HEK293 (cell line): ENCODE results near the gene COA8.

- PRO-cap = no peak
- RRBS, 2 experiments = no CpG with 5 or more reads among the region's 26 CpGs
Observed at GRCh38 chr14:102973625-102974293, 51.3 kb downstream of the AMN start.

GRCh38 chr14:103067430-103068136, 10.2 kb upstream of the CDC42BPB start:
- PRO-cap = no peak
- RRBS, 2 experiments = no CpG with 5 or more reads among the region's 7 CpGs

- PRO-cap = no peak
- RRBS, 2 experiments = no CpG with 5 or more reads among the region's 12 CpGs
Observed at GRCh38 chr14:103114860-103115540, 8.3 kb upstream of the TNFAIP2 start.

- PRO-cap = no peak
- RRBS, 2 experiments = no CpG with 5 or more reads among the region's 6 CpGs
Observed at GRCh38 chr14:103124034-103124222, 667 bp downstream of the TNFAIP2 start.

DNA sequence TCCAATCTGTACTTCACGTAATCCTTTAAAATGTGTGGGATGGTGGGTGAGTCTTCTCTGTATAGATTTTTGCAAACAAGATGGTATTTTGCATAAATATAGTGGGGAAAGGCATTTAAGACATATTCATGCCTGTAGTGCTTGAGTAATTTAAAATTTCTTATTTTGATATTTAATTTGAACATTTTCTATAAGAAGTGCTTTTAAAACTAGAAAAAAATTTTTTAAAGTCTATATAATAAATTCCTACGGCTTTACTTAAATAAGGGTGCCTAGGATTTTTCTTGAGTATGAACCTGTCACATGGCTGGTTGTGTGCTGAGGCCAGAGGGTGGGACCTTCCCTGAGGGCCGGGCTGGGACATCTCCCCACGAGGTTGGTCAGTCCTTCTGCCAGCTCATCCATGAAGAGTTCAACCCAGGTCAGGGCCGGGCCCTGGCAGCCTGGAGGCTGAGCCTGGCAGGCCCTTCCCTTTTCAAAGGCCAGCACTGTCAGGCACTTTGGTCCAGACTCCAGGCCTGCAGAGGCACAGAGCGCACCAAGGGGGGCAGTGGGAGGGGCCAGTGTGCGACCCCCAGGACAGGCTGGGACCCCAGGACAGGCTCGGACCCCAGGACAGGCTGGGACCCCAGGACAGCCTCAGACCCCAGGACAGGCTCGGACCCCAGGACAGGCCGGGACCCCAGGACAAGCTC, 31.7 kb downstream of the TNFAIP2 start:
- PRO-cap = no peak
- RRBS, 2 experiments = 19 to 32% methylated on average over 3 of the region's 10 CpGs

DNA sequence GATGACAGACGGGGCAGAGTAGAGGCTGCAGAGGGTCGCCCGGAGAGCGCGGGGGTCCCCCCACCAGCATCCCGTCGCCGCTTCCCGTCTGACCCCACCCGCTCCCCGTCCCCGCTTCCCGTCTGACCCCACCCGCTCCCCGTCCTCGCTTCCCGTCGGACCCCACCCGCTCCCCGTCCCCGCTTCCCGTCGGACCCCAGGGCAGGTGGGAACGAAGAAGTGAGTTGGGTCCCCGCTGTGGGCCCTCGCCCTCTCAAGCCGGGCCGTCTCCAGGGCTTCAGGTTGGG, 66.2 kb downstream of the TNFAIP2 start:
- PRO-cap = no peak
- RRBS, 2 experiments = 80 to 98% methylated on average over 3 of the region's 28 CpGs

- PRO-cap = no peak
- RRBS, 2 experiments = no CpG with 5 or more reads among the region's 6 CpGs
Observed at GRCh38 chr14:103208352-103208687, 85.1 kb downstream of the TNFAIP2 start.

DNA sequence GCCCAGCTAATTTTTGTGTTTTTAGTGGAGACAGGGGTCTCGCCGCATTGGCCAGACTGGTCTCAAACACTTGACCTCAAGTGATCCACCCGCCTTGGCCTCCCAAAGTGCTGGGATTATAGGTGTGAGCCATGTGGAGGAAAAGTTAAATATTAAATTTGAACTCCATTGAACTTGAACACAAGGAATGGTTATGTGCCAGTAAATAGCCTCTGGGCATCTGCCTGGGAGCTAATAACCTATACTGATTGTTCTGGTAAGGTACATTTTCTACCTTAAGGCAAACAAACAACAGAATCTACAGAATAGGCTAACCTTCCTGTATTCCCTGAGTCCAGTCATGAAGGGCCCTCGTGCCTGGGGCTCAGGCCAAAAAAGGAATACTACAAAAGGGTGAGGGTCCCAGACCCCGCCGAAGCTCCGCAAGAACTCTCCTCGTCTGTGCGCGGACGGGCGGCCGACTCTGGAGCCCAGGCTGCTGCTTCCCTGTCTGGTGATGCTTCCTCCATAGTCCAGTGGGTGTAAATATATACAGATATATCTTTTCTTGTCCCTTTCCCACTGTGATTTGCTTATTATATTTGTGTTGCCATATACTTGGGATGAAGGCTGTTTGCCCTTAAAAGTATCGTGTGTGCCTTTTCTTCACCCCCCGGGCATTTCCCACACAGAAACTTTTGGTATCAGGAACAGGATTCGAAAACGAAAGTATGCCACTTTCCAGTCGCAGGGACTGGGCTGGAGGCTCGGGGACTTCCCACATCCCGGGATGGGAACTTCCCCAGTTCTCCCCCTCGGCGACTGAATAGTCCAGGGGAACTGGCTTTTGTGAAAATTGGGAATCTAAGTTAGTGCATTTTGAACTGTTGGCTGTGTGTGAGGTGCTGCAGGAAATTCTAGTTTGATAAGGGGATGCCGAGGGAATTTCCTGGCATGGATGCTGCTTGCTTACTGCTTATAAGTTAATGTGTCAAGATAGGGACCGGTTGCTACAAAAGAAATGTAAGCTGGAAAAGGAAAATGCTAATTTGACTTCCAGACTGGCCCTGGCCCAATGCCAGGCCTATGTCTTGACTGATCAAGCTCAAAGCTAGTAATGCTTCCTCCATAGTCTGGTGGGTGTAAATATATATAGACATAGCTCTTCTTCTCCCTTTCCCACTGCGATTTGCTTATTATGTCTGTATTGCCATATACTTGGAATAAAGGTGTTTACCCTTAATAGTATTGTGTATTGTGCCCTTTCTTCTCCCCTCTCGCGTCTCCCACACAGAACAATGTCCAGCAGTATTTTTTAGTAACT, 73.6 kb upstream of the EIF5 start:
- PRO-cap = no peak
- RRBS, 2 experiments = 0% methylated on average over 3 of the region's 27 CpGs; no CpG with 5 or more reads in 1 of the 2 experiments

- PRO-cap = no peak
- RRBS, 2 experiments = no CpG with 5 or more reads among the region's 9 CpGs
Observed at GRCh38 chr14:103284803-103285440, 49.1 kb upstream of the EIF5 start.

DNA sequence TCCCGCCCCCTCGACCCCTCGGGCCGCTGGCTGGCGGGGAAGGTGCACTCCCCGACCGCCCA, 92 bp downstream of the EIF5 start:
- PRO-cap = no peak
- RRBS, 2 experiments = no CpG with 5 or more reads among the region's 7 CpGs

GRCh38 chr14:103334360-103334719, 303 bp downstream of the EIF5 start:
- PRO-cap = bidirectional peak, plus-strand start at chr14:103334600, minus-strand start at chr14:103334678
- RRBS, 2 experiments = 1 to 2% methylated on average over 21 of the region's 58 CpGs

DNA sequence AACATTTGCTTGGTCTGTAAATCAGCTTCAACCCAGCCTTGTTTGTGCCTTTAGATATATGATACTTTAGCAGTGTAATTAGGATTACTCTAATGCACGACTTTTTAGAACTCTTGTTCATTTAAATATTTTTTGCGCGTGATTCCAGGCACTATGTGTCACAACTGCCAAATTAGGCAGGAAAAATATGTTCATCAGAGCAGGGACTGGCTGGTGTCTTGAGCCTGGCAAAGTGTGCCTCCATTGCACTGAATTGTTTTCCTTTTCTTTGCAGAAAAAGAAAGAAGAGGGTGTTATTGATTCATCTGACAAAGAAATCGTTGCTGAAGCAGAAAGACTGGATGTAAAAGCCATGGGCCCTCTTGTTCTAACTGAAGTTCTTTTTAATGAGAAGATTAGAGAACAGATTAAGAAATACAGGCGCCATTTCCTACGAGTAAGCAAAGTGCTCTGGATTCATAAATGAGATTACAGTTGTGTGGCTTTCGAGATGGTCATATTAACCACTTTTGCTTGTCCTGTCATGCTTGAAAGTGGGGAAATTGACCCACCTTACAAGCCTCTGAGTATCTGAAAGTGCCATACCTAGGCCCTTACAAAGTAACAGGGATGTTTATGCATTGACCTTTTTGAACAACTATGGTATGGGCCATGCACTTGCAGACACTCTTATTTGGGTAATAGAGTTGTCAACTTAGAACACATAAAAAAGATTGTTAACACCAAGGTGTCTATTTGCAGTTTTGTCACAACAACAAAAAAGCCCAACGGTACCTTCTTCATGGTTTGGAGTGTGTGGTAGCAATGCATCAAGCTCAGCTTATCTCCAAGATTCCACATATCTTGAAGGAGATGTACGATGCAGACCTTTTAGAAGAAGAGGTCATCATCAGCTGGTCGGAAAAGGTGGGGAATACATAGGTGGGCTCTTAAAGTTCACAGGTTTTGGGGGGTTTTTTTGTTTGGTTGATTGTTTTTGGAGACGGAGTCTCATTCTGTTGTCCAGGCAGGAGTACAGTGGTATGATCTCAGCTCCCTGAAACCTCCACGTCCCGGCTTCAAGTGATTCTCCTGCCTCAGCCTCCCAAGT, 5.2 kb downstream of the EIF5 start:
- PRO-cap = unidirectional peak, plus-strand start at position 465 of the sequence
- RRBS, 2 experiments = no CpG with 5 or more reads among the region's 13 CpGs

DNA sequence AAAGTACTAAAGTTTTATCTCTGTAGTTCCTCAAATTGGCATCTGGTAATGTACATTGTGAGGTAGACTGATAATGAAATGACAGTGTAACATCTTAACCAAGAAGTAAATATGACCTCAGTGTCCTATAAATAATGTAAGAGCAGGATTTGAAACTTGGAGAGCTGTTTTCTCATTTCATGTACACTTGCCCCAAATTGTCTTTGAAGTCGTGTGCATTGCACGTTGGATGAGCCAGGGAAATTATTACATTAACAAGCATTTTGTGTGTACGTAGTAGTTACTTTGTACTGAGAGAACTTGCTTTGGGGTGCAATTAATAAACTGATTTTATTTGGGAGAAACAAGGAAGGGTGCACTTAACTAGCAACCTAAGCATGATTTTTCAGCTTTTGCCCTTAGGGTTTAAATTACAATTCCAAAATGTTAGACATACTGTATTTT, 7.5 kb downstream of the EIF5 start:
- PRO-cap = no peak
- RRBS, 2 experiments = no CpG with 5 or more reads among the region's 3 CpGs

- PRO-cap = no peak
- RRBS, 2 experiments = no CpG with 5 or more reads among the region's 5 CpGs
Observed at GRCh38 chr14:103356096-103356519, 22.1 kb downstream of the EIF5 start.

GRCh38 chr14:103372518-103373078, 12.6 kb upstream of the MARK3 start:
- PRO-cap = no peak
- RRBS, 2 experiments = no CpG with 5 or more reads among the region's 6 CpGs

GRCh38 chr14:103465341-103466671, 56.8 kb downstream of the CKB start:
- PRO-cap = no peak
- RRBS, 2 experiments = no CpG with 5 or more reads among the region's 16 CpGs

DNA sequence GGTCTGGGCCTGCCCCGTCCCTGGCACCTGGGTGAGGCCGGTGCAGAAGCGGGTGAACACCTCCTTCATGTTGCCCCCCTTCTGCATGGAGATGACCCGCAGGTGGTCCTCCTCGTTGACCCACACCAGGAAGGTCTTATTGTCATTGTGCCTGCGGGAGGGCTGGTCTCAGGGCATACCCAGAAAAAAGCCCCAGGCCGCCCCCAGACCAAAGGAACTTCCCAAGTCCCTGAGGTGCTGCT, 2.3 kb downstream of the CKB start:
- PRO-cap = no peak
- RRBS, 2 experiments = 50 to 88% methylated on average over 2 of the region's 7 CpGs

DNA sequence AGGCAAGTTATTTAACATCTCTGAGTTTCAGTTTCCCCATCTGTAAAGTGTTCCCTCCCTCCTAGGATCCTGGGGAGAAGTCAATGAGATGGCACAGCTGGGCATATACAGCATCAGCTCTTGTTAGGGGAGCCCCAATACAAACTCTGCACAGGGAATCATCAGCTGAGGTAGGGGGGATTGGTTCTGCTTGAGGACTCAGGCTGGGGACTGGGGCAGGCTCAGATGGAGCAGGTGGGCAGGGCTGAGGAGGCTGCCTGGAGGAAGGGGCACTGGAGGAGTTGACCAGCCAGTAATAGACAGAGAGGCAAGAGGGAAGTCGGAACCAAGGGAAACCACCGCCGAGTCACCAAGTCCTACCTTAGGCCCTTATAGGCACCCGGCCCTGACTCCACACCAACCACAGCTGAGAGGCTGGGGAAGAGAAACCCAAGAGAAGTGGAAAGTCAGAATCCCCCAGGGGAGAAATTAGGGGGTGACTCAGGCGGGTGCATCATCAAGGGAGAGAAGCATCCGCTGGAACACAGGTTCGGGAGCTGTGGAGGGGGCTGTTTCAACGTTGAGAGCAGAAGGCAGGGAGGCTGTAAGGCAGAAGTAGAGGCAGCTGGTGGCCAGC, 1.7 kb upstream of the TRMT61A start:
- PRO-cap = no peak
- RRBS, 2 experiments = no CpG with 5 or more reads among the region's 8 CpGs

DNA sequence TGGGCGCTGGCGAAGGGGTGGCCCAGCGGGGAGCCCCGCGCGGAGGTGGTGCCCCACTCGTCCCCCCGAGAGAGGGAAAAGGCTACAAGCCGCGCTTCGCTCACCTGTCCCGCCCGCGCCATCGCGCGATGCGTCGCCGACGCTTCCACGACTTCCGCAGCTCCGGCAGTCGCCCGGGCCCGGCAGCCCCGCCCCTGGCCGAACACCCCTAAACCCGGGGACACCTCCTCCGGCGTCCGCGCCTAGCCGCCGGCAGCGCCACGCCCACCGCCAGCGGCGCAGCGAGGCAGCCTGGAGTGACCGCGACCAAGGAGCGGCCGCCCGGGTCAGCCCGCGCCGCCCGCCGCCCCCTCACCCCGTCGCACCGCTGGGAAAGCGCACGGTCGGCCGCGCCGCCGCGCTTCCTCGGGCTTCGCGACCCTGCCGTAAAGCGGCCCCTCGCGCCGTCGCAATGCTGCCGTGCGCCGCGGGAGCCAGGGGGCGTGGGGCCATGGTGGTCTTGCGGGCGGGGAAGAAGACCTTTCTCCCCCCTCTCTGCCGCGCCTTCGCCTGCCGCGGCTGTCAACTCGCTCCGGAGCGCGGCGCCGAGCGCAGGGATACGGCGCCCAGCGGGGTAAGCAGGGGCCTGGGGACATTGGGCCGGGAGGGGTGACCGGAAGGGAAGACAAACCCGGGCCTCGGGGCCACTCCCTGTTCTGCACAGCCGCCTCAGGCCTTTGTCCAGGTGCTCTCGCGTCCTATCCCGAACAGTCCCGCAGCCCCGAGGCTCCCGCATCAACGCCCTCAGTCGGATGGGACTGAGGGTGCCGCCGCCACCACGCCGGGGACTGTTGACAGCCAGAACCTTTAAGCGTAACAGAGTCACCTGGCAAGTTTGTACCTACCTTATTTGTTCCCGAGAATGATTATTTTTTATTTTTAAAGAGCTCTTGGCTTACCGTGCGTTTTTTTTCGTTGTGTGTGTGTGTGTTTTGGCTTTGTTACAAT, at the start of gene COA8:
Gene COA8 (plus strand): TSS at position 449 of the 987 bp plus-strand sequence.
- PRO-cap = bidirectional peak, plus-strand start at position 485 of the sequence, minus-strand start at position 135 of the sequence
- RRBS, 2 experiments = 1 to 2% methylated on average over 22 to 25 of the region's 116 CpGs

GRCh38 chr14:103594072-103594764, 31.5 kb downstream of the COA8 start:
- PRO-cap = no peak
- RRBS, 2 experiments = no CpG with 5 or more reads among the region's 17 CpGs